Penis (tissue), 1 donor: Measurements from ENCODE around the genes GPX3, G3BP1 and NMUR2.

GRCh38 chr5:150779850-150780719 lies 1.5 kb downstream of the SMIM3 start:
- PRO-cap = bidirectional peak, plus-strand start at chr5:150780548, minus-strand start at chr5:150780240

DNA sequence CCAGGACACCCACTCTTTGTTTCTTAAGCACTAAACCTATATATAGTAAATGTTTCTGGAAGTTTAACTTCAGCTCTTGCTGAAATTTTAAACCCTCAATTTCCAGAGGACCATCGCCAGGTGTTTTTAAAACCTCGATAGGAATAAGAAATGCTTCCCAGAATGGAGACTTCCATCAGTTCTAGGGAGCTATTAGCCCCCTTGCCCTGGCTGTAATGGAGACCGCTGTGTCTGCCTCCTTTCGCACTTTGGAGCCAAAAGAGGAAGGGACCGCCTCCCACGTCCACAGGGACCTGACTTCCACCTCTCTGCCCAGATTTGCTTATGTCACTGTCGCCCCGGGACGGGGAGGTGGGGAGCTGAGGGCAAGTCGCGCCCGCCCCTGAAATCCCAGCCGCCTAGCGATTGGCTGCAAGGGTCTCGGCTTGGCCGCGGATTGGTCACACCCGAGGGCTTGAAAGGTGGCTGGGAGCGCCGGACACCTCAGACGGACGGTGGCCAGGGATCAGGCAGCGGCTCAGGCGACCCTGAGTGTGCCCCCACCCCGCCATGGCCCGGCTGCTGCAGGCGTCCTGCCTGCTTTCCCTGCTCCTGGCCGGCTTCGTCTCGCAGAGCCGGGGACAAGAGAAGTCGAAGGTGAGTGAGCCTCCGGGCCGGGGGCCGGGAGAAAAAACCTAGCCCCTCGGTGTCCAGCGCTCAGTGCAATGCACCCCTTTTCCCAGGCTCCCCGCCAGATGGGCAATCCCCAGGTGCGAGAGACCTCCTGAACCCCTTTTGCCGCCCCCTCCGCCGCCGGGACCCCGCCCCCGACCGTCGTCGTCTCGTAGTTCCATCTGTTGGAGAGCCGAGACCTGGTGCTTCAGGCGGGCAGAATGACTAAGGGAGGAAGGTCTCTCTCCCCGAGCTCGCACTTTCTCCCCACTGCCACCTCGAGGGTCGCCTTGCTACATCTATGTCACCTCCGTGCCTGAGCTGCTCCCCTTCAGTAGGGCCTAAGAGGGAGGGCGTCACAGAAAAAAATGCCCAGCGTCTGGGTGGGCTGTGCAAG lies at the start of gene GPX3:
GPX3 (plus strand) TSS at position 486 of the 1,048 bp plus-strand sequence.
- PRO-cap = bidirectional peak, plus-strand start at position 486 of the sequence, minus-strand start at position 250 of the sequence; bidirectional peak, plus-strand start at position 862 of the sequence, minus-strand start at position 835 of the sequence

- PRO-cap = unidirectional peak, plus-strand start at chr5:151026390
Measured at GRCh38 chr5:151025754-151026518, 5.5 kb downstream of the GPX3 start.

DNA sequence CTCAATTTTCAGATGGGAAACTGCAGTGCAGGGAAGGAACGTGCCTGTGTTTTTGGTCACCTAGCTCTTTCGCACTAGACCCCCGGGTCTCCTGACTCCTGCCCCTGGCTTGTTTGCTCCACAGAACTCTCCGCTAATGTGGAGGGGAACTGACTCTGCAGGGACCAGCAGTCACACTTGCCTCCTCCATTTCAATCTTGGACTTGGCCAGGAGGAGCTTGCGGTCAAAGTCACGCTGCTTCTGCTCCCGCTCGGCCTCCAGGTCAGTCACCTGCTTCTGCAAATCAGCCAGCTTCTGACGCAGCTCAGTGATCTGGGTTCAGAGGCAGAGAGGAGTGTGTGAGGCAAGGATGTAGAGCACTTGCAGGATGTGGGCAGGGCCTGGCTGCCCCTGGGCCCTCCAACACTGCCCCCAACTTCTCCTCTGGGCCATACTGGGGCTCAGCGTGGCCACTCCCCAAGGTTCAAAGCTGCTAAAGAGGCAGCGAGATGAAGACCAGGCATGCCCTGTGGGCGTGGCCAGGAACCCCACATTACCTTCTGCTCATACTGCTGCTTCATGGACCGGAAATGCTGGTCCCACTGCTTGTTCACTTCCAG lies 22.1 kb downstream of the GPX3 start:
- PRO-cap = no peak

DNA sequence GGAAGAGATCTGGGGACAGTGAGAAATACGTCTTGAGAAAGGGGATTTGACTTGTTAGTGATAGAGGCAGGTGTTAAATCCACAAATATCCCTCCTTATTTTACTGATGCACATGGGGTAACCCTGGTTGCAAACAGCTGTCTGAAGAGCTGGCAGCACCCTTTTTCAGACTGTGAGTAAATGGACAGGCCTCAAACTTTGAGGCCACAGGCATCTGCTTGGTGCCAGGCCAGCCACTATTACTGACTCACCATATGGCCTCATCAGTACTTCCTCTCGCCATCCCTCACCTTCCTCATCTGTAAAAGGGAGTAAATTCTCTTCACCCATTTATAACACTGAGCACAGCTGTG lies 11.9 kb upstream of the TNIP1 start:
- PRO-cap = no peak

- PRO-cap = no peak
Measured at GRCh38 chr5:151101730-151102268, 21.0 kb upstream of the TNIP1 start.

DNA sequence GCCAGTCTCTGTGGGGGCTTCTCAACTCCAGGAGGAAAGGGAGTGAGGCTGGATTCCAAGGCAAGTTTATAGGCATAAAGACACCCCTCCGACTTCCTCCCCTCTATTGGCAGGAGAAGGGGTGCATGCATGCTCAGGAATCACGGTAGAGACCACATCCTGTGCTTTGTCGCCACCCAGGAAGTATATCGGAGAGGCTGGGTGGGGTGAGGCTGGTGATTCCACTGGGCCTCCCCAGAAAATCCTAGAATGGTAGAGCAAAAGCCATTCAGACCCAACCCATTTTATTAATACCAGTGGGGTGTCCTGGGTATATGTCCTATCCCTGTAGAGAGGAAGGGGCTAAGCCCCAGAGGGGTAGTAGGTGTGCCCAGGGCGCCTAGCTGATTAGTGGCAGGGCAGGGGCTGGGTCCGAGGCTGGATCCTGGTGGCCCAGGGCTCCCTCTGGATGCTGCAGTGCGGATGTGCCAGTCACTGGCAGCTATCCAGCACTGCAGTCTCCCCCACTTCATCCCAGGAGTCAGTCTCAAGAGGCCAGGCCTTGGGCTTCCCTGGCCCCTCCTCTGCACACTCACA lies 2.0 kb downstream of the ANXA6 start:
- PRO-cap = no peak

- PRO-cap = no peak
Measured at GRCh38 chr5:151177732-151178547, 20.4 kb upstream of the ANXA6 start.

GRCh38 chr5:151242258-151242726 lies 10.7 kb upstream of the GM2A start:
- PRO-cap = no peak

DNA sequence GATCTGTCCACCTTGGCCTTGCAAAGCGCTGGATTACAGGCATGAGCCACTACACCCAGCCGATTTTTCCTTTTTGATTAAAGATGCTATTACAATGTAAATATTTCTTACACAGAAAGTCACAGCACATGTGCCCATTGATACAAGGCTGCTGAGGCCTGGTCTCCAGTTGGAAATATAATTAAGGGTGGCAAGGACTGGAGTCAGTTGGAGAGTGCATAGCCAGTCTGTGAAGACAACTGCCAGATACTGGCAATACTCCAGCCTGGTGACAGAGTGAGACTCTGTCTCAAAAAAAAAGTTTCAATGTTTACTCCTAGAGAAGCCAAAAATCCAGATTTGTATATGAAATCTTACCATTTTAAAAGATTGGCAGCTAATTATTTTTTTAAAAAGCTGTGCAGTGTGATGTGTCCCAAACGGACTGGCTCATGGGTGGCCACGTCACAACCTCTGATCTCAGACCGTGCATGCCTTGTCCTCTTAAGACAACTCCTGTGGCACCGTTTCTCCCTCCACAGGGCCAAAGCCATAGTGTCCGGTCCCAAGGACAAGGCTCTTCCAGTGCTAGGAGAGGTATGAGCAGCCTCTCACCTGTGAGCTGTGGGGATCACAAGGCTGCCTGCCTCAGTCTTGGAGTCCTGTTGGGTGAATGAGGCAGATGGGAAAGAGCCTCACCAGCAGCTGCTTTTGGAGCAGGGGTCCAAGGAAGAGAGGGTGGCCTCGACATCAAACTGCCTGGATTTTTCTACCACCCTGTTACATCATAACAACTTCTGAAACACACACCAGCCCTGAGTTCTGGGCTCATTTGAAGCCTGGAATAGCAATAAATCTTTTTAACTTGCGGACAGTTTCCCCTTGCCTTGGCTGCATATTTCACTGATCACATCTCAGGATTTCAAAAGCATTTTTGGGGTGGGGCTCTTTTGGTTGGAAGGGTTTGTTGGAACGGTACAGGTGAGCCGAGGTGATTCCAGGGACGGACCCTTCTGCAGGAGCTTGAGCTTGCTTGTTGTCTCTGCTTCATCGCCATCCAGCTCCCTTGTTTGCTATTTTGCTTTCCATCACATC lies 15.7 kb downstream of the GM2A start:
- PRO-cap = no peak

DNA sequence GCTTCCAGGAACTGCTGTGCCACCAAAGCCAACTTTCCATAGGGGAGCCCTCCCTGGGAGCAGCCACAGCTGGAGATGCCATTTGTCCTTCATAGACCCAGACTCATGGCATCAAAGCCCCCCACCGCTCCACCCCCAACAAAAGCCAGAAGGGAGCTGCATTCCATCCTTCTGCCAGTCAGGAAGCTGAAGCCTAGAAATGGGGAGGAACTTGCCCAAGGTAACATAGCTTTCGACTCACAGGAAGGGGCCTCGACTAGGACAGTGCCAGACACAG lies 28.9 kb upstream of the FAT2 start:
- PRO-cap = no peak

GRCh38 chr5:151698794-151699866 lies 12.4 kb upstream of the SPARC start:
- PRO-cap = bidirectional peak, plus-strand start at chr5:151699392, minus-strand start at chr5:151699257

GRCh38 chr5:151771771-151772845 lies at the start of gene G3BP1:
Gene G3BP1 (plus strand): TSS chr5:151771954.
- PRO-cap = bidirectional peak, plus-strand start at chr5:151771954, minus-strand start at chr5:151771901; bidirectional peak, plus-strand start at chr5:151772177, minus-strand start at chr5:151772162; bidirectional peak, plus-strand start at chr5:151772540, minus-strand start at chr5:151772530

DNA sequence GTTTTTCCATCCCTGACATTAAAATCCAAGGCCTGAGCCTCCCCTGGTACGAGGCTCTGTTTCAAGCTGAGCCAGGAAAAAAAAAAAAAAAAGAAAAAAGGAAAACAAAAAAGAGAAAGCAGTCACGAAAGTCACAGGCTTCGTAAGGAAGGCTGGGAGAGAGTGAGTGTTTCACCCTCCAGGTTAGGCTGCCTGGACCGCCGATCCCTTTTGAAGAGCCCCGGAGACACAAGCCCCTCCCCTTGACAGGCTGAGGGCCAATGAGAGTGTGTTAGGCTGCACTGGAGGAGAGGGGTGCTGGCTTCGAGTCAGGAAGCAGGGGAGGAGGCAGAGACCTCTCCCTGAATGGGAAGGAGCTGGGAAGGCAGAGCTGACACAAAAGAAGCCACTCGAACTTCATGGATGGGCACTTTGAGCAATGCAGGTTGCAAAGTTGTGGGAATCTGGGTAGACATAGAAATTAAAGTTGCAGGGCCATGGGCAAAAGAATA lies at the start of gene NMUR2:
NMUR2 (minus strand) TSS at position 185 of the 491 bp plus-strand sequence.
- PRO-cap = no peak

- PRO-cap = no peak
Measured at GRCh38 chr5:153900639-153901070, 138.1 kb downstream of the FAM114A2 start.

GRCh38 chr5:154238798-154239592 lies 48.5 kb downstream of the GALNT10 start:
- PRO-cap = no peak

GRCh38 chr5:154422989-154423281 lies 22.9 kb upstream of the SAP30L start:
- PRO-cap = unidirectional peak, plus-strand start at chr5:154423090

DNA sequence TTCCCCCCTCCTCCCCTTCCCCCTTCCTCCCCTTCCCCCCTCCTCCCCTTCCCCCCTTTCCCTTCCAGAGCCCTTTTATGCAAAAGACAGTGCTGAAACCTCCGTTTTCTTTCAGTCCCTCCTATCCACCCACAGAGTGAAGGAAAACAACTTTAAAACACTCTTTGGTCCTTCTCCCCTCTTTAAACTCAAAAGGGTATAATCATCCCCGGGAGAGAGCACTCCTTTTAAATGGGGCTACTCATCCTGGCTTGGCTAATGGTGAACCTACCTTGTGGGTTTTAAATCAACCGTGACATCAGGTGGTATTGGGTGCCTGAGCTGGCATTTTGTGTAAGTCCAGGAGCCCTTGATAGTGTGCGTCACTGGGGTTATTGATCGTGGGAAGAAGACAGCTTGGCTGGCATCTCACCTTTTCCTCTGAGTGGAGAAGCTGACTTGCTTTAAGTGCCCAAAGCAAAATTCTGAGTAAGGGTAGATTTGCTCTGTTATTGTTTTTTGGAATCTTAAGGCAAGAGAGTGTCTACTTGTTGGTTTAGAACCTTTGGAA lies 2.8 kb downstream of the LARP1 start:
- PRO-cap = no peak

- PRO-cap = no peak
Measured at GRCh38 chr5:154767644-154768300, 12.6 kb downstream of the LARP1 start.

DNA sequence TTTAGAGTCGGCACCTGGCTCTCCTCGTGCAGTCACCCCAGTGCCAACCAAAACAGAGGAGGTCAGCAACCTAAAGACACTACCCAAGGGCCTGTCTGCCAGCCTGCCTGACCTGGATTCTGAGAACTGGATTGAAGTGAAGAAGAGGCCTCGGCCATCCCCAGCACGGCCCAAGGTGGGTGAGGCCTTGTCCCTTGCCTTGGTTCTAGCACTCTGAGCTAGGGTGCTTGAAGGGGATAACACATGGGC lies 44.6 kb downstream of the LARP1 start:
- PRO-cap = no peak